Neural cell (in vitro differentiated cells): ENCODE measurements around a stretch of chr9.

- RAMPAGE, long total RNA = no peak
These were observed 2.1 kb downstream of the FBXW5 start for GRCh38 chr9:136942058-136943135.

- RAMPAGE, long total RNA = no peak
These were observed 3.2 kb downstream of the LCNL1 start for GRCh38 chr9:136986048-136986315.

GRCh38 chr9:137087235-137087953 is 609 bp downstream of the MAN1B1 start:
- RAMPAGE, long total RNA = no peak

GRCh38 chr9:137168880-137169809 is 706 bp downstream of the LRRC26 start:
- RAMPAGE, long total RNA = no peak

- RAMPAGE, long total RNA = no peak
These were observed 571 bp upstream of the NELFB start for GRCh38 chr9:137254481-137255031.

DNA sequence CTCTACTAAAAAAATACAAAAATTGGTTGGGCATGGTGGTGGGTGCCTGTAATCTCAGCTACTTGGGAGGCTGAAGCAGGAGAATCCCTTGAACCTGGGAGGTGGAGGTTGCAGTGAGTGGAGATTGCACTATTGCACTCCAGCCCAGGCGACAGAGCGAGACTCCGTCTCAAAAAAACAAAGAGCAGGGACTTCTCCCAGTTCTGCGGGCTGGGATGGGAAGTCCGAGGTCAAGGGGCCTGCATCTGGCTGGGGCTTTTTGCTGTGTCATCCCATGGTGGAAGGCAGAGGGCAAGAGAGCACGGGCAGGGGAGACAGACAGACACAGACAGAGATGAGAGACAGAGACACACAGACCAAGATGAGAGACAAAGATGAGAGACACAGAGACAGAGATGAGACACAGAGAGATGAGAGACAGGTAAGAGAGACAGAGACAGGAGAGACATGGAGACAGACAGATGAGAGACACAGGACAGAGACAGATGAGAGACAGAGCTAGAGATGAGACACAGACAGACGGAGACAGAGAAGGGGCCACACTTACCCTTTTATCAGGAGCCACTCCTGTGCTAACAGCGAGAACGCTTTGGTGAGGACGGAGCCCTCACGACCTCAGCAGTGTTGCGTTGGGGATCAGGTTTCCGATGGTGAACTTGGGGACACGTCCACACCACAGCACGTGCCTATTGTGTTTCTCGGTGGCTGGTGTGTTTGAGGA is 9.0 kb upstream of the TOR4A start:
- RAMPAGE, long total RNA = no peak

DNA sequence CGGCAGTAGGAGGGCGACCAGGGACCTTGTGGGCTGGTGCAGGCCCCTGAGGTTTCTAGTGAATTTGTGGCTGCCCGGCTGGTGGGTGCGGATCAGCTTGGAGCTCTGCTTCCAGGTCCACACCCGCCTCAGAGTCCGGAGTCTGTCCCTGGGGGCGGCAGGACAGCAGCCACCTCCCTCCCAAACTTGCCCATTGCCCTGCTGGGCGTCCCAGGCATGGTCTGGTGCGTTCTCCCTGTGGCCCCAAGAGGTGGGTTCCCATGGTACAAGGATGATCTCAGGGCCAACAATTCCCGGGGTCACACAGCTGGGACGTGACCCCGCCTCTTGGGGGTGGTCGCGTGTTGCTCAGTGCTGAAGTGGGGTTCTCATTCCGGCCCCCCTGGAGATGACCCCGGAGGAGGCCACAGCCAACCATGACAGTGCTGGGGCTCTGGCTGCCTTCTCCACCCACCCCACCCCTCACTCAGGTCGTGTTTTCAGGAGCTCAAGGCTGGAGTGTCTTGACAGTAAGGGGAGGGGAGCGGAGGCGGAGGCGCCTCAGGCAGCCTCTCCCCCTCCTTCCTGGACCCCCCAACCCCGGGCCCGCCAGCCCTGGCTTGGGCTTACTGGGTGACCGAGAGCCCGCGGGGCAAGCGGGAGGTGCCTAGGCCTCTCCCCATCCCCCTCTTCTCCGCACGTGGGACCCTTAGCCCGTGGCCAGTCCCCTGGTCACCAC is 2.6 kb downstream of the TOR4A start:
- RAMPAGE, long total RNA = no peak

- RAMPAGE, long total RNA = no peak
These were observed 5.3 kb downstream of the NRARP start for GRCh38 chr9:137296551-137297477.

DNA sequence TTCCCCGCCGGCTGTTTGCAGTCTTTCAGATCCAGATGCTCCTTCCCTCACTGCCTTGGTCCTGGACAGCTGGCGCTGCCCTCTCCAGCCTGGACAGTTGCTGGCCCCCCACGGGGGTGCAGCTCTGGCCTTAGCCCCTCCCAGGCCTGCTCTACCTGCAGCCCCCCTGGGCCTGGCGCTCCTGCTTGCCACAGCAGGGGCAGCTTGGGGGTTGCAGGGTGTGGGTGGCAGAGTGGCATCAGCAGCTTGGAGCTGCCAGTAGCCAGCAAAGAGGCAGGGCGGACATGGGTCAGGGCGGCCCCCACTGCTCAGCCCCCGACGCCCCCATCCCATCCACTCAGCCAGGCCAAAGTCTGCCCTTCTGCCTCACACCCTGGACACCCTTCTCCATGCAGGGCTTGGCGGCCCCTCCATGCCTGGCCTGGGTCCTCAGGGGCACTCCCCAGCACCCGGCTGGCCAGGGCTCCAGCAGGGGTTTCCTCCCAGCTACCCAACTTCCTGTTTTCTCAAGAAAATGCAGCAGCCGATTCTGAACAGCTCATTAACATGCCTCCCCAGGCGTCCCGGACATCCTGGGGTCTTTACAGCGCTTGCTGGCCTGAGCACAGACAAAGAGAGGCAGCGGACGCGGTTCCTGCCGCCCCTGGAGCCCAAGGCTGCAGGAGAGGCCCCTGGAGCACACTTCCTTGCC is 18.4 kb upstream of the NRARP start:
- RAMPAGE, long total RNA = no peak

DNA sequence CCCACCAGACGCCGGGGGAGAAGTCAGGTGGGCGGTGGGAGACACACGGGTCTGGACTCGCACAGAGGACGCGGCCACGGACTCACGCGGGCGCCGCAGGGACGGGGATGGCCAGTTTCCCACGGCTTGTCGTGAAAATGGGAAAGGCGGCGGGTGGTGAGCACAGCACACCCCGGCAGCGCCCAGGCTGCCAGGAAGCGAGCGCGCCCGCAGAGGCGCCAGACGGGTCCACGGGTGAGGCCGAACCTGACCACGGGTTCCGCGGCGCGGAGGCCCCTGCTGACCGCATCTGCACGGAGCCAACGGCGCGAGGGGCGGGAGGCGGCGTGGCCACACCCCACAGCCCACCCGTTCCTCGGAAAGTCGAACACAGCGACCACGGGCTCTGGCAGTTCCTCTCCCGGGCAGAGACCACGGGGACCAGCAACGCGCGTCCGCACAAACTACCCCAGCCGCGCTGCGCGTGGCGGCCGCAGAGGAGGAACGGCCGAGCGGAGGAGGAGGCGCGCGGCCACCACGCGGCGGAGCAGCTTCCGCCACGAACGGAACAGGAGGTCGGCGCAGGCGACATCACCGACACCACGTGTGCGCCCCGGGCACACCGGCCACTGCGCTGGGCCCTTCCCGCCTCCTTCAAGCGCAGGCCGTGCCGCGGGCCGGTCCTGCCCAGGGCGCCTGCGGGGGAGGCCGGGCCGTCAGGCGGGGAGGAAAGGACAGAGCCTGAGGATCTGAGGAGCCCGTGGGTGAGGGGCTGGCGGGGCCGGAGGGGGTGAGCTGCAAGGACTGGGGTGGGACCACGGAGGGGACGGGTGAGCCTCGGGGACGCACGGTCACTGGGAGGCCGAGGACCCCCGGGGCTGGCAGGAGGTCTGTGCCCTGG is 5.6 kb downstream of the EXD3 start:
- RAMPAGE, long total RNA = no peak

DNA sequence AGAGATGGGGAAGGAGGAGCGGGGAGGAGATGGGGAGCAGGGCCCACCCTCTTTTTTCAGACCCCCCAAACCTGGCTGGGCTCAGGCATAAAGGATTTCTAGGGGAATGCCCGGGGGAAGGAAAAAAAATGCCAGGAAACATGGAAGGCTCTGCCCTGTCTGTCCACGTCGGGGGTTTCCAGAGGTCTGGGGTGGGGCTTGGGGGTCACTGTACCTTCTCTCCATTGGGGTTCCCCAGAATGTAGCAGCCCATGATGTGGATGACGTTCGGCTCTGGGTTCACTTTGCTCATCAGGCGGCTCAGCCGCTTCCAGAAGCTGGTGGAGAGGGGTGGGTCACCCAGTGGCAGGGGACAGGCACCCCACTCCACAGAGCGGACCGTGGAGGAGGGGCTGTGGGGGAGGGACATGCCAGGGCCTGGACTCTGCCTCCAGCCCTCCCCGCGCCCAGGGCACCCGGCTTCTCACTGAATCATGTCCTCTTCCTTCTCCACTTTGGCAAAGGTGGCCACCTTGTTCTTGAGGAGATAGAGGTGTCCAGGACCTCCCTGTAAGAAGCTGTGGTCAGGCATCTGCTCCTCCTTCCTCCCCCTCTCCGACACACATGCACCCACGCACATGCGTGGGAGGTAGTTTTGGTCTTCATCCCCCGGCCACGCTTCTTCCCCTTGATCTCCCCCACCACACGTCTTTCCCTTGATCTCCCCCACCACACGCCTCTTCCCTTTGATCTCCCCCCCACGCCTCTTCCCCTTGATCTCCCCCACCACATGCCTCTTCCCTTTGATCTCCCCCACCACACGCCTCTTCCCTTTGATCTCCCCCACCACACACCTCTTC is 8.8 kb upstream of the ENTPD8 start:
- RAMPAGE, long total RNA = no peak

DNA sequence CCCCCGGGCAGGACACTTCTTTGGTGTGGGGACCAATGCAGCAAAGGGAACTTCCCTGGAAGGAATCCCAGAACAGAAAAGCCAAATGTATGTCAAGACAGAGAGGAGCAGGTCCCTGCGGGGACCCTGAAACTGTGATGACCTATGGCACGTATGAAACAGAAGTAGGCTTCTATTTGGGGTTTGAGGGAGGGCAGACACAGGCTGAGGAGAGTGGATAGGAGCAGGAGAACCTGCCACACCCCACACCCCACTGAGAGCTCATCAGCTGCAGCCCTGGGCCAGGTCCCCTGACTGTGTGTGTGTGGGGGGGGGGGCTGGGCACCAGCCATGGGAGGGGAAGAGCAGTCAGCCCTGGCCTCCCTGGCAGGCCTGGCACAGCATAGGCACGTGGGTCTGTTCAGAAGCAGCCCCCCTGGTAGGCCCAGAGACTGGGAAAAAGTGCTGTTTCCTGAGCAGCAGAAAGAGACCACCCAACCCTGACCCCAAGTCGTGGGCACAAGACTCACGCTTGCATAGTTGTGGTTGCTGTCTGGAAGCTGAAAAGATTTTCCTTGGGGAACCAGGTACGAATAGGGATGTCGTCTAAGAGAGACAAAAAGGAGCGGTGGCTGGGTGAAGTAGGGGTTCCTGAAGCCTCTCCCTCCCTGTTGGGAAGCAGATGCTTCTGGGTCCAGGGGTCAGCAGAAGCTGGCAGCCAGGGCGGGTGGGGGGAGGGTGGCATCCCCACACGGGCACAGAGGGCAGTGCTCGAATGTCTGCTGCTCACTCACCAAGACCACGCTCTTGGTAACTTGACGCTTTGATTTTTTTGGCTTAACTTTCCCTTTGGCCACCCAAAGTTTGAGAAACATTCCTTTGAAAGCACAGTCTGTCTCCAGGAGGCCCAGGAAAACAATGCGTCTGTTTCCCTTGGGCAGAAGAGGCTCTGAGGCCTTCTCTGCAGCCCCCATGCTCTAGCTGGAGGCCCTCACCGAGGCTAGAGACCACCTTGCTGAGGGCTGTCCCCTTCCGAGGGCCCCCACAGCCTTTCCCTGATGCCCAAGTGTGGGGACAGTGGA is 2.9 kb downstream of the NSMF start:
- RAMPAGE, long total RNA = no peak

DNA sequence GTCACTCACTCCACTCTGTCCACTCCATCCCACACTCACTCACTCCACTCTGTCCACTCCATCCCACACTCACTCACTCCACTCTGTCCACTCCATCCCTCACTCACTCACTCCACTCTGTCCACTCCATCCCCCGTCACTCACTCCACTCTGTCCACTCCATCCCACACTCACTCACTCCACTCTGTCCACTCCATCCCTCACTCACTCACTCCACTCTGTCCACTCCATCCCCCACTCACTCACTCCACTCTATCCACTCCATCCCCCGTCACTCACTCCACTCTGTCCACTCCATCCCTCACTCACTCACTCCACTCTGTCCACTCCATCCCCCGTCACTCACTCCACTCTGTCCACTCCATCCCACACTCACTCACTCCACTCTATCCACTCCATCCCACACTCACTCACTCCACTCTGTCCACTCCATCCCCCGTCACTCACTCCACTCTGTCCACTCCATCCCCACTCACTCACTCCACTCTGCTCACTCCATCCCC is 32.7 kb downstream of the PNPLA7 start:
- RAMPAGE, long total RNA = no peak

- RAMPAGE, long total RNA = no peak
These were observed 4.1 kb downstream of the DPH7 start for GRCh38 chr9:137574243-137575431.

DNA sequence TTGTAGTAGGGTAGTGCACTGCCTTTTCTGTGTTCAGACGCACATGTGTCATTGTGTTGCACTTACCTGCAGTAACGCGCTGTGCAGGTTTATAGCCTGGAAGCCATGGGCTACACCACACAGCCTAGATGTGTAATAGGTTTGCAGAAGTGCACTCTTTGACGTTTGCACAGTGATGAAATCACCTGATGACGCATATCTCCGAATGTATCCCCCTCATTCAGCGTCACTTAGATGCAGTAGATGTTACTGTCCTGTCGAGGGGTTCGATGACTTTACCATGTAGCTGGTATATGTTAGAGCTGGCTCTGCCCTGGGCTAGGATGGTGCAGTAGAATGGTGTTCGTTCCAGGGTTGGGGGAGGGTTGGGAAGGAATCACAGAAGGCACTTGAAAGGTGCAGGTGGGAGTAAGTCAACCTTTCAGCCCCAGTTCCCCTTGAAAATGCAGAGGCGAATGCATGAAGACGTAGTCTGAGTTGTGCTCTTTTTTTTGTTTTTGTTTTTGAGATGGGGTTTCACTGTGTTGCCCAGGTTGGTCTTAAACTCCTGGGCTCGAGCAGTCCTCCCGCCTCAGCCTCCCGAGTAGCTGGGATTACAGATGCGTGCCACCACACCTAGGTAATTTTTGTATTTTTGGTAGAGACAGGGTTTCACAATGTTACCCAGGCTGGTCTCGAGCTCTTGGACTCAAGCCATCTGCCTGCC is 13.3 kb downstream of the EHMT1 start:
- RAMPAGE, long total RNA = no peak

- RAMPAGE, long total RNA = no peak
These were observed 89.0 kb upstream of the CACNA1B start for GRCh38 chr9:137788572-137788918.

DNA sequence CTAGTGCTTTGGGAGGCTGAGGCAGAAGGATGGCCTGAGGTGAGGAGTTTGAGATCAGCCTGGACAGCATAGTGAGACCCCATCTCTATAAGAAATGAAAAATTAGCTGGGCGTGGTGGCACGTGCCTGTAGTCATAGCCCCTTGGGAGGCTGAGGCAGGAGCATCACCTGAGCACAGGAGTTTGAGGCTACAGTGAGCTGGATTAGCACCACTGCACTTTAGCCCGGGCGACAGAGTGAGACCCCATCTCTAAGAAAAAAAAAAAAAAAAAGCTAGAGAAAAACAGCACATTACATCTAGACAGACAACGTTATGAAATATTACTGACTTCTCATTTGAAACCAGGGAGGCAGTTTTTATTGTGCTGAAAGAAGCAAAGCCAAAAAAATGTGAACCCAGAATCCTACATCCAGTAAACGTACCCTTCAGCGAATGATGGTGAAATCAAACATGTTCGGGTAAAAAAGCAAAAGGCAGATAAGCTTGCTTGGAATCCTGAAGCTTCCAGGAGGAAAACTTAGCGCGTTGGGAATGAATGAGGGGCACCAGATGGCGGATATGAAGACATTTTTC is 83.1 kb upstream of the CACNA1B start:
- RAMPAGE, long total RNA = no peak